ENCODE measurements around the gene RASL11A.

DNA sequence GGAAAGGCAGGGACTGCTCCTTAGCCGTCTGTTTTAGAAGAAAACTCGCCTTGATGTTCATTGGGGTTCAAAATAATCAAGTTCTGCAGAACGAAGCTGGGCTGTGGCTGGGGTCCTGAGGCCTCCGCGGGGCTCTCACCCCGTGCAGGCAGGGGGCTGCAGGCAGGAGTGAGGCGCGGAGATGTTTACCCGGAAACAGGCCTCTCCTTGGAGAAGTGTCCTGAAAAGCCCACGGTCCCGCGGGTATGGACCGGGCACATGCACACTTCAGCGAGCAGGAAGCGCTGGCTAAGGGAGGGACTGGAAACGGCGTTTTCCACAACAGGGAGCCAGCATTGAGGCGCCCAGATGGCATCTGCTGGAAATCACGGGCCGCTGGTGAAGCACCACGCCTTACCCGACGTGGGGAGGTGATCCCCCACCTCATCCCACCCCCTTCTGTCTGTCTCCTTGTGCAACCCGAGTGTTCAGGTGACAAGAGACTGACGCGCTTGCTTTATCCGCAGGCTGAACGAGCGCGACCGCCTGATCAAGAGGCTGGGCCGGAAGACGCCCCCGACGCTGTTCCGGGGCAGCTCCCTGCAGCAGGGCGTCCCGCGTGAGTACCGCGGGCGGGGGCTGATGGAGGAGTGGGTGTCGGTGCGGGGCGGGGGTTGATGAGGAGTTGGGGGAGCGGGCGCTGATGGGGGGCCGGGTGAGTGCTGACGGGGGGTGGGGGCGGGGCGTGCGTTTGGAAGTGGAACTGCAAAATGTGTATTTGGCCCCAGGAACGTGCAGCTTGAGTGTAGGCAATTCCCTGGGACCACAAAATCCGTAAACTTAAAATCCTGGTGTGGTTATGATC, 39.6 kb downstream of the SHISA2 start:
- PRO-cap, 3 experiments: no peak in any of the 3 experiments
- RRBS: 27% methylated on average over 5 of the region's 54 CpGs

GRCh38 chr13:26022290-26023228, 29.3 kb downstream of the SHISA2 start:
- PRO-cap, 3 experiments: no peak in any of the 3 experiments
- RRBS: no CpG with 5 or more reads among the region's 12 CpGs

GRCh38 chr13:26480514-26480922, 77.0 kb upstream of the WASF3 start:
- PRO-cap, 3 experiments: no peak in any of the 3 experiments
- RRBS: no CpG with 5 or more reads among the region's 5 CpGs

DNA sequence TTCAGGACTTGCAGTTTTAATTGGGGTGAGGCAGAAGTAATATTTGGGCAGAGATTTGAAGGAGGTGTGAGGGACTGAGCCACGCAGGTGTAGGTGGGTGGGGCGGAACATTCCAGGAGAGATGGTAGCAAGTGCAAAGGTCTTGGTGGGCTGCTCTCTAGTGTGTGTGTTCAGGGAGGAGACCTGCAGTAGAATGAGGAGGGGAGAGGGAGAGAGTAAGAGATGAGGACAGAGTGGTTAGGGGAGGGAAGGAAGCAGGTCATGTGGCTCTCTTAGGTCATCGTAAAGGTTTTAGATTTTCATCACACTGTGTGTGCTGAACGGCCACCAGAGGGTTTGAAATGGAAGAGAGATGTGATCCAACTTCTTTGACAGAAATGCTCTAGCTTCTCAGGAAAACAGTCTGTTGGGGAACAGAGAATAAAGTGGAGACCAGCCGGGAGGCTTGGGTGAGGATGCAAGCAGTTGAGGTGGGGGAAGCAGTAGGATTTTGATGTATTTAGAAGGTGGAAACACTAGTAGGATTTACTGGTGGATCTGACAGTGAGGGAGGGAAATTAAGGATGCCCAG, 33.5 kb downstream of the WASF3 start:
- PRO-cap, 3 experiments: no peak in any of the 3 experiments
- RRBS: no CpG with 5 or more reads among the region's 5 CpGs

DNA sequence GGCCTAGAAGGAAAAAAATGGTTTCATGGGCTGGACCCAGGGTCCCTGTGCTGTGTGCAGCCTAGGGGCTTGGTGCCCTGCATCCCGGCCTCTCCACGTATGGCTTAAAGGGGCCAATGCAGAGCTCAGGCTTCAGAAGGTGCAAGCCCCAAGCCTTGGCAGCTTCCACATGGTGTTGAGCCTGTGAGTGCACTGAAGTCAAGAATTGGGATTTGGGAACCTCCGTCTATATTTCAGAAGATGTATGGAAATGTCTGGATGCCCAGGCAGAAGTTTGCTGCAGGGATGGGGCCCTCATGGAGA, 22.2 kb downstream of the GPR12 start:
- PRO-cap, 3 experiments: no peak in any of the 3 experiments
- RRBS: no CpG with 5 or more reads among the region's 3 CpGs

DNA sequence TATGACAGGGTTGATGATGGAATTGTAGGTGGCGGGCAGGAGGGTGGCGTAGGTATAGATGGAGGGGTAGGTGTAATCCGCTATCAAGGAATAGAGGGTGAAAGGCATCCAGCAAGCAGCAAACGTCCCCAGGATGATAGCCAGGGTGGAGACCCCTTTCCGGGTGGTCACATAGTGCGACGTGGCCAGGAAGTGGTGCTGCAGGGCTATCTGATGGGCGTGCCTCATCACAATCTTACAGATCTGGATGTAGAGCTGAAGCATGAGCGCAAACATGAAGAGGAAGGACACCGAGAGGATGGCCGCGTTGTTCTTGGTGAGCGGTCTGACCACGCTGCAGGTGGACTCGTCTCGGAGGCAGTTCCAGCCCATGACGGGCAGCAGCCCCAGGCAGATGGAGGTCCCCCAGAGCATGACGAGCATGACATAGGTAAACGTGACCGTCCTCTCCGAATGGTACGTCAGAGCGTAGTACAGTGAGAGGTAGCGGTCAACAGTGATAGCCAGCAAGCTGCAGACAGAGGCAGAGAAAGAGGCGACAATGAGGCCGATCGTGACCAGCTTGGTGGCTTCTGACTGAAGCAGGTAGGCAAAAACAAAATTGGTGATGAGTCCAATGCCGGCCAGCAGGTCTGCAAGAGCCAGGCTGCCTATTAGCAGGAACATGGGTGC, 1.5 kb downstream of the GPR12 start:
- PRO-cap, 3 experiments: no peak in any of the 3 experiments
- RRBS: no CpG with 5 or more reads among the region's 28 CpGs

DNA sequence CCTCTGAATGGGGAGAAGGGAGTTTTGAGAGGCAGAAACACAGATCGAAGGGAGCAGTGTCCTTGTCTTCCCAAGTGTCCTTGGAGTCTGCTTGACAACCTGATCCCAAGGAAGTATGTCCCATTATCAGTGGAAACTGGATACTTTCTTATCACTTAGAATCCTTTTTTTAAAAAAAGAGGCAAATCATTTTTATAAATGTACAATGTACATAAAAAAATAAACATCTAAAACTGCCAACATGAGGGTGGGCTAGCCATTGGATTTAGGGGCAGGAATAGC, 195.5 kb upstream of the GPR12 start:
- PRO-cap, 3 experiments: no peak in any of the 3 experiments
- RRBS: no CpG with 5 or more reads among the region's 1 CpG

DNA sequence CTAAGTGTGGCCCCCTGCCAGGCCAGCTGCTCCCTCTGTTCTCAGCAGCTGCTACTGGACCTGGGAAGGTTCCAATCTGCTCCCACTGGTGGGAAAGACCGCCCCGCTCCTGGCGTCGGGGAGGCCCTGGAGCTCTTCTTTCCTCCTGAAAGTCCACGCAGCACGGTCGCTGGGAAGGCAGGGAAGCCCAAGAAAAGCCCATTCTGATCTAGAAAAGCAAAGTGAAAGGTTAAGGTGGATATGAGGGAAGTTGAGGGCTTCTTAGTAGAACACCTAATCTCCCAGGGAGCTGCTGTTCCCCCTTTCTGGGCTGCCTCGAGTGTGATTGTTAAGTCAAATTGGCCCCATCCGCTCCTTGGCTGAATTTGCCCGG, 205.5 kb downstream of the USP12 start:
- PRO-cap, 3 experiments: no peak in any of the 3 experiments
- RRBS: no CpG with 5 or more reads among the region's 10 CpGs

GRCh38 chr13:26978466-26979106, 193.0 kb downstream of the USP12 start:
- PRO-cap, 3 experiments: no peak in any of the 3 experiments
- RRBS: no CpG with 5 or more reads among the region's 8 CpGs

- PRO-cap, 3 experiments: no peak in any of the 3 experiments
- RRBS: no CpG with 5 or more reads among the region's 2 CpGs
These were observed 72.1 kb downstream of the USP12 start for GRCh38 chr13:27099437-27099943.

DNA sequence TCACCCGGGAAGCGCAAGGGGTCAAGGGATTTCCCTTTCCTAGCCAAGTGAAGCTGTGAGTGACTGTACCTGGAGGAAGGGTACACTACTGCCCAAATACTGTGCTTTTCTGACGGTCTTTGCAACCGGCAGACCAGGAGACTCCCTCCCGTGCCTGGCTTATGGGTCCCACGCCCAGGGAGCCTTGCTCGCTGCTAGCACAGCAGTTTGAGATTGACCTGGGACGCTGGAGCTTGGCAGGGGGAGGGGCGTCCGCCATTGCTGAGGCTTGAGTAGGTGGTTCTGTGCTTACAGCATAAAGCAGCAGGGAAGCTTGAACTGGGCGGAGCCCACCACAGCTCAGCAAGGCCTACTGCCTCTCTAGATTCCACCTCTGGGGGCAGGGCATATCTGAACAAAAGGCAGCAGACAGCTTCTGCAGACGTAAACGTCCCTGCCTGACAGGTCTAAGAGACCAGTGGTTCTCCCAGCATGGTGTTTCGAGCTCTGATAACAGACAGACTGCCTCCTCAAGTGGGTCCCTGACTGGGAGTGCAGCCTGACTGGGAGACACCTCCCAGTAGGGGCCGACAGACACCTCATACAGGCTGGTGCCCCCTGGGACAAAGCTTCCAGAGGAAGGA, 45.8 kb downstream of the USP12 start:
- PRO-cap, 3 experiments: no peak in any of the 3 experiments
- RRBS: no CpG with 5 or more reads among the region's 15 CpGs

DNA sequence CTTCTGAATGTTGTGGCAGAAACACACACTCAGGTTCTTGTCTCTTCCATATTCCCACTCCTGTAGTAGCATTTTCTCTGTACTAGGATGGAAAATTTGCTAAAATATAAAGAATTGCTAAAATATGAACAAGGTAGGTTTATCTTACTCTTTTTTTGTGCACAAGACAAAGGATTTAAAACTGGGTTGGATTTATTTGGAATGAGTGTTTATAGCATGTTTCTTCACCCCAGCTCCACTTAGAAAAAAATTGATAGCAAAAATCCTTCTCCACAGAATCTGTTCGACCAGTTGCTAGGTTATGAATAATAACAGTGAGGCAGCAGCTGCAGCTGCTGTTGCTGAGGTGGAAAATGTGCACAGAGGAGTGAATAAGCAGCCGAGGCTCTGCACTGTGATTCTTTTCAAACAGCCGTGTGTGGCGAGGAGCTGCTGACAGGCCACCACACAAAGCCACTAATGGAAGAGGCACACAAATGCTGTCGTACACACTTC, 6.6 kb upstream of the RASL11A start:
- PRO-cap, 3 experiments: no peak in any of the 3 experiments
- RRBS: no CpG with 5 or more reads among the region's 5 CpGs

- PRO-cap, 3 experiments: peak in 3 of 3 experiments; most common plus-strand start chr13:27270830 (in 3); most common minus-strand start chr13:27270698 (in 3)
- RRBS: 1% methylated on average over 59 of the region's 116 CpGs
These were observed at the start of gene RASL11A for GRCh38 chr13:27270399-27271694. TSS of gene RASL11A (plus strand) at chr13:27270830.

DNA sequence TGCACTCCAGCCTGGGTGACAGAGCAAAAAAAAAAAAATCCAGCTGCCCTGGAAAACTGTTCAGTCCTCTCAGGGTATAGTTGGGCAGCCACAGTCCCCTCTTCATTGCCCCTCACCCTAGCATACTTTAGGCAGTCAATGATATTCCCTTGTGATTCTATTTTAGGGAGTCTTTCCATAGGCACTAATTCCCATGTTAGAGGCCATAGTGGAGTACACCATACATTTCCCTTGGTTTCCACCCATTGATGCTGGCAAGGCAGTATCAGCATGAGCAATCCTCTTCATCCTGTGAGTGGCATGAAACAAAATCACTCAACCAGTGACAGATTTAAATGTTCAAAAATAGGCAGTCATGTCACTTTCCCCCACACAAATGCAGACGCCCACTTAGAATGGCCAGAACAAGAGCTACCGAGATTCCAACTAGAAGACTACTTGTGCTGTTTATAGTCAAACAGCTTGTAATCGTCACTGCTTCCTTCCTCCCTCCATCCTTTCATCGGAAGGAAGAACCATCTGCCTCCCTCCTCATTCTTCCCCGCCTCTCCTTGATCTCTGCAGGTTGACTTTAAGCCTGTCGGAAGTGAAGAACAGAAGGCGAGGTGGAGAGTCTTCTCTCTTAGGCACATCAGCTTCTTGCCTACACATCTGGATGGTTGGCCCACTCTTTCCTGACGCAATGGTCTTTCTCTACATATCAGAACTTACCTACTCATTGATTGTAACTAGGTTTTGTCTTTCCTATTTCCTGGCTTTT, 22.5 kb downstream of the RASL11A start:
- PRO-cap, 3 experiments: no peak in any of the 3 experiments
- RRBS: no CpG with 5 or more reads among the region's 8 CpGs

DNA sequence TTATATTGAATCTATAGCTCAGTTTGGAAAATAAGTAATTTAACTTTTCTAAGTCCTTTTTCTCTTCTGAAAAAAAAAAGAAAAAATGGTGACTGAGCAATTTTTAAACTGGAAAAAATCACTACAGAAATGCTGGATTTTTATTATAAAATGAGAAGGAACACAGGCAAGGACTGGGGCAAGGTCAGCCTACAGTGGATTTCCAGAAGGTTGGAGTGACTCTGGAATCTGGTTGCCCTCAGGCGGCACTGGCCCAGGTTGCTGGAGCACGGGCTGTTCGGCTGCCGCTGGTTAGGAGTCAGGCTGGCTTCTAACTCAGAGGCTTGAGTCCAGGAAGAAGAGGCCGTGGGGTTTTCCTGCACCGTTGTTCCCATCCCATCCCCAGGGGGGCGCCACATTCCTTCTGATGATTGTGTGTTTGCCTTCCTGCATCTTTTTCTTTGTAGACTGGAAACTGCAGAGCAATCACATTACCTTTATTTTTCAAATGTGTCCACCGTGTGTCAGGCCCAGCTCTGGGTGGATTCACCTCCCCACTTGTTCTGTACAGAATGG, 44.6 kb upstream of the GTF3A start:
- PRO-cap, 3 experiments: no peak in any of the 3 experiments
- RRBS: no CpG with 5 or more reads among the region's 8 CpGs

- PRO-cap, 3 experiments: no peak in any of the 3 experiments
- RRBS: no CpG with 5 or more reads among the region's 12 CpGs
These were observed 10.3 kb downstream of the GTF3A start for GRCh38 chr13:27434350-27435544.

DNA sequence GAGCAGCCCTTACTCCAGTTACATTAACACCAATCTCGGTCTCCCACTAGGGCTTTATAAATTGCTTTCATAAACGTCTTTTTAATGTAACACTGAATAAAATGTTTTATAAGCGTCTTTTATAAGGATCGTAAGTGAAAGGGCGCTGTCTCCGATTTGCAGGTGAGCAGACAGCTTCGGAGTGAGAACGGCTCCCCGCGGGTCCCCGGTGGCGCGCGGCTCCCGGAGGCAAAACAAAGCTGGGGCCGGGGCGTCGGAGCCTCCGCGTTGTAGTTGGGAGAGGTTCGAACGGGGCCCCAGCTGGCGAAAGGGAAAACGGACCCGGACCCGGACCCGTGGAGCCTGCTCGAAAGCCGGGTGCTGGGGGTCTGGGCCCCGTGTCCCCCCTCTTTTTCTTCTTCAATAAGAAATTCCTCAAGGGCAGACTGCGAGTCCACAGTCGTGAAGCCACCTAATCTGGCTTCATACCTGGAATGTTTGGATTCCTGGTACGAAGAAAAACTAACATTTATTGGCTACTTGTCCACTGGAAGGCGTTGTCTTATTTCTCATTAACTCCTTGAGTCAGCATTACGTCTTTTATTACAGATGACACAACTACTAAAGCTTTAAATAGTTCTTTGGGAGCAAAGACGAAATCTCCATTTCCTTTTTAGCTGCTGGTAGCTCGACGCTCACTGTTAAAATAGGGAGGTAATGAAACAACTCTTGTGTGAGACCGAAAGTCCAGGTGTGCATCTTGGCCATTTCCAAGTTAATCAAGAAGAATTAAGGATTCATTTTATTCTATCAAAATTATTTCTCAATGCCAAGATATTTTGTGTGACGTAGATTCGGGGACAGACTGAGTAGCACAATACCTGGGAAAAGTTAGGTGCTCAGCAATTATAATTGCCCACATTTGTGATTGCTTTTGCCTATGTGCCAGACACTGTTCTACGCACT, 694 bp upstream of the MTIF3 start:
- PRO-cap, 3 experiments: peak in 2 of 3 experiments; most common plus-strand start position 645 of the sequence (in 2); most common minus-strand start position 241 of the sequence (in 1)
- RRBS: under 1% methylated on average over 9 of the region's 42 CpGs

GRCh38 chr13:27455328-27455647, 4.9 kb upstream of the MTIF3 start:
- PRO-cap, 3 experiments: no peak in any of the 3 experiments

GRCh38 chr13:27599748-27600410, 20.4 kb downstream of the LNX2 start:
- PRO-cap, 3 experiments: no peak in any of the 3 experiments
- RRBS: no CpG with 5 or more reads among the region's 4 CpGs

- PRO-cap, 3 experiments: no peak in any of the 3 experiments
- RRBS: no CpG with 5 or more reads among the region's 26 CpGs
These were observed 59.2 kb downstream of the GSX1 start for GRCh38 chr13:27851082-27852186.